ENCODE data around the genes PSMD3, MED24 and RARA.

- PRO-cap = no peak
- RAMPAGE, long total RNA, 4 experiments = no peak in any of the 4 experiments
Observed at GRCh38 chr17:39972155-39972780, 8.3 kb upstream of the PSMD3 start.

GRCh38 chr17:39980173-39981282 is at the start of gene PSMD3:
Gene PSMD3 (plus strand): TSS chr17:39980807.
- PRO-cap = bidirectional peak, plus-strand start at chr17:39980807, minus-strand start at chr17:39980439; bidirectional peak, plus-strand start at chr17:39981073, minus-strand start at chr17:39981062
- RAMPAGE, long total RNA, 4 experiments = start-site peak on the plus strand in 4 of 4 experiments, at chr17:39980806-39980973 at its widest, 351 to 1,787 reads per replicate

DNA sequence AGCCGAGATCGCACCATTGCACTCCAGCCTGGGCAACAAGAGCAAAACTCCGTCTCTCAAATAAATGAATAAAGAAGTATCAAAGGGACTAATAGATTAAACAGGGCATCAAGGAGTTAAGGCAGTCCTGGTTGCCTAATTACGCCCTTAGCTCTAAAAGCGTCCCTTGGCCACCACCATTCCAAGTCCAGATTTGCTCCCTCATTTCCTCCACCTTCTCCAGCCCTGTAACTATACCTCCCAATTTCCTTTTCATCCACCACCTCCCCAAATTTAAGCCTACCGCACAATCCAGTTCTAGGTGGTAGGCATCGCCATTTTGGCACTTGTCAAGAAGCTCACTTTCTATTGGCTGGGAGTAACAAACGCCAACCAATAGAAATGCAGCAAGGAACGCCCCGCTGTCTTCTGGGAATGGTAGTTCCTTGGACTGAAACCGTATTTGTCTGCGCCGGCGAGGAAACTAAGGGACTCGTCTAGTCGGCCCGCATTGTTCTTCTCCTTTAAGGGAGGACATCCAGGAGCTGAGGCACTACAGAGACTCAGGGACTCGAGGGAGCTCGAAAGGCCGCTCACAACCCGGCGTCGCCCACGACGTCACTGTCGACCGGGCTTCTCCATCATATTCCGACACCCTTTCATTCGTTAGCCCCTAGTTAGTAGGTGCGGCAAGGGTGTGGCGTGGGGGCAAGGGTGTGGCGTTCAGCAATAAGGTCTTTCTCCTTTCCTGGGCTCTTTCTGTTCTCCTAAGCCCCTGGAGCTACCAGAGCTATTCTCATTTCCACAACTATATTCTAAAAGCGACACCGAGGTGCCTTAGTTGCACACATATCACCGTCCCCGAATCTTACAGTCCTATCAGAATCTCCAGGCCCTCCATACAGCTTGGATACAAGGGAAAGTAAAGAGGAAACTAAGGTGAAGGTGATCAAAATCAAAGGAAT is at the start of gene MED24:
MED24 (minus strand) TSS at position 331 of the 944 bp plus-strand sequence.
- PRO-cap = bidirectional peak, plus-strand start at position 545 of the sequence, minus-strand start at position 321 of the sequence
- RAMPAGE, long total RNA, 4 experiments = start-site peak on the minus strand in 3 of 4 experiments, centred at positions 321 to 325 of the sequence, 23 to 104 reads per replicate

- PRO-cap = unidirectional peak, plus-strand start at chr17:40075357; unidirectional peak, plus-strand start at chr17:40075429; bidirectional peak, plus-strand start at chr17:40075919, minus-strand start at chr17:40075808
- RAMPAGE, long total RNA, 4 experiments = no peak in any of the 4 experiments
Observed at GRCh38 chr17:40074848-40076129, 12.5 kb downstream of the THRA start.

GRCh38 chr17:40094658-40095820 is 5.3 kb downstream of the NR1D1 start:
- PRO-cap = no peak
- RAMPAGE, long total RNA, 4 experiments = no peak in any of the 4 experiments

GRCh38 chr17:40120974-40121693 is 637 bp upstream of the MSL1 start:
- PRO-cap = bidirectional peak, plus-strand start at chr17:40121474, minus-strand start at chr17:40121473
- RAMPAGE, long total RNA, 4 experiments = no peak in any of the 4 experiments

GRCh38 chr17:40122918-40123592 is 1.3 kb downstream of the MSL1 start:
- PRO-cap = unidirectional peak, minus-strand start at chr17:40123282; unidirectional peak, minus-strand start at chr17:40123315
- RAMPAGE, long total RNA, 4 experiments = start-site peak on the plus strand in 2 of 4 experiments, at chr17:40123139-40123312 at its widest, 21 to 34 reads per replicate

DNA sequence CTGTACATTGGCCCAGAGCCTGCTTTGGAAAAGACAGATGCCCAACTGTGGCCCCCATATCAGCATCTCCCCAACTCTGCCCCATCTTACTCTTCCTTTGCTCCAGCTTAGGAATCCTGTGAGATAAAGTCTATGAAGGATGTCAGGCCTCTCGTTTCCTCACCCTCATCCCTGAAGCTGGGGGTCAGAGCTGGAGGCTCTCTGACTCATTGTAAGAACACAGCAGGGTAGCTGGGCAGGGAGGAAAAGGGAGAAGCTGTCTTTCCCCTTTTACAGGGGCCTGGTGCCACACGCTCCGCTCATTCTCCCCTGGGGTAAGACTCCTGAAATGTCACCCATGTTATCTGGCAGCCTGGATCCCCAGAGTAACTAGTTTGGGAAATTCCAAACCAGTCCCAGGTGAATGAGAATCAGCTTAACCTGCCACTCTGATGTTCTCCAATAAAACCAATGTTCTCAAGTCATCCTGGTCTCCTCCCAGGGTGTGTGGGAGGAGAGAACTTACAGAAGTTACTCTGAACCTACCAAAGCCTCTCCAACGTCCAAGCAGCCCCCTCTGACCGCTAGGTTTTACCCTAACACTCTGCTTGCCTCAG is 2.8 kb downstream of the RAPGEFL1 start:
- PRO-cap = bidirectional peak, plus-strand start at position 214 of the sequence, minus-strand start at position 179 of the sequence; bidirectional peak, plus-strand start at position 532 of the sequence, minus-strand start at position 443 of the sequence
- RAMPAGE, long total RNA, 4 experiments = no peak in any of the 4 experiments

- PRO-cap = unidirectional peak, plus-strand start at chr17:40185312; unidirectional peak, minus-strand start at chr17:40185323
- RAMPAGE, long total RNA, 4 experiments = no peak in any of the 4 experiments
Observed at GRCh38 chr17:40185235-40185434, 7.9 kb downstream of the RAPGEFL1 start.

DNA sequence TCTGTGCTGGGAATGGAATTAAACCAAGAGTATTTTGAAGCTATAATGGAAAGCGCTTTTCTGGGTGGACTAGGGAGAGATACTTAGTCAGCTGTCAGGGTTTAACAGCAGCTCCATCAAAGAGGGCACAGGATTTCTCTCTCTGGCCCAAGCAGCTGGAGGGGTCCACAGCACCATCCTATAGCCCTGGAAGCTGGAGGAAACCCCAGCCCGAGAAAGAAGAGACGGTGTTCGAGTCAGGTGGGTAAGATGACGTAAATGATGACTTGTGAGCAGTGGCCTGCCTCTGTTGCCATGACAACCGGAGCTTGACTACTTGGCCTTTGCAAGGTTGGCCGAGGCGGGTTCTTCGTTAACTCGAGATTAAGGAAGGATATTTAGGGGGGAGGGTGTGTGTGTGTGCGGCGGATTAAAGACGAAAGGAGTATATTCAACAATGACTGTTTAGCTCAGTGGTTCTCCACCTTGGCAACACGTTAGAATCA is 531 bp upstream of the WIPF2 start:
- PRO-cap = no peak
- RAMPAGE, long total RNA, 4 experiments = no peak in any of the 4 experiments

- PRO-cap = bidirectional peak, plus-strand start at chr17:40309646, minus-strand start at chr17:40309498
- RAMPAGE, long total RNA, 4 experiments = start-site peak on the plus strand in 1 of 4 experiments, at chr17:40309160-40309224 at its widest, 57 reads per replicate
Observed at GRCh38 chr17:40308725-40309873, at the start of gene RARA. Gene RARA (plus strand): TSS chr17:40309180.

DNA sequence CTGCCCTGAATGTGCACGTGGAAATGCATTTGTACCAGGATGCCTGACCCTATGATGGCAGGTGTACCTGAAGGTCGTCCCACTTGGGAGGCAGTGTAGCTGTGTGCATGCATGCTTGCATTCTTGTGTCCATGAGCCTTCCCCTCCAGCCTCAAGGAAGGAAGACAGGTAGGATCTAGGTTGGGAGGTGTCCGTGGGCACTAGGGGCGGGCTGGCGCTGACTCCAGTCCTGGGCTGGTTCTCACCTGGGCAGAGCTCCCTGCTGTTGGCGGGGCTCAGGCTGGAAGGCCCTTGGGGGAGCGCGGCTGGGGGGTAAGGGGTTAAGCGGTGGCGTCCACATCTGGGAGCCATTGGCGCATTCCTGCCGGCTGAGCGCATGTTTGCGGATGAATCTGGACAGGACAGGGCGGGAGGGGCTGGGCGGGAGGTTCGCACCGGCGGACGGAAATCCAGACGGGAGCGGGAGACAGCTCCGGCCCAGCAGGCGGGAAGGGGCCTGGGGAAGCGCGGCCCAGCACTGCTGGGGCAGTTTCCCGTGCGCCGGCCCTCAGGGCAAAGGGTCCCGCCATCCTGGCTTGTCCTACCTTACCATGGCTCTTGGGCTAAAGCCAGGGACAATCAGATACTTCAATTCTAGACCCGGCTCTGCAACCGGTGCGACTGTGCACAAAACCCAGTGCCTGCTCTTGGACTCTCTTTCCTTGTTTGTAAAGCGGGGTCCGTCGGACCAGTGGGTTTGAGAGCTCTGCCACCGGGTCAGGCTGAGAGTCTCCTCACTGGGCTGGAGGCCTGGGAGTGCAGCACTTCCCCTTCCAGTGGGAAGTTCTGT is 7.6 kb downstream of the RARA start:
- PRO-cap = unidirectional peak, plus-strand start at position 230 of the sequence; unidirectional peak, plus-strand start at position 452 of the sequence
- RAMPAGE, long total RNA, 4 experiments = no peak in any of the 4 experiments

DNA sequence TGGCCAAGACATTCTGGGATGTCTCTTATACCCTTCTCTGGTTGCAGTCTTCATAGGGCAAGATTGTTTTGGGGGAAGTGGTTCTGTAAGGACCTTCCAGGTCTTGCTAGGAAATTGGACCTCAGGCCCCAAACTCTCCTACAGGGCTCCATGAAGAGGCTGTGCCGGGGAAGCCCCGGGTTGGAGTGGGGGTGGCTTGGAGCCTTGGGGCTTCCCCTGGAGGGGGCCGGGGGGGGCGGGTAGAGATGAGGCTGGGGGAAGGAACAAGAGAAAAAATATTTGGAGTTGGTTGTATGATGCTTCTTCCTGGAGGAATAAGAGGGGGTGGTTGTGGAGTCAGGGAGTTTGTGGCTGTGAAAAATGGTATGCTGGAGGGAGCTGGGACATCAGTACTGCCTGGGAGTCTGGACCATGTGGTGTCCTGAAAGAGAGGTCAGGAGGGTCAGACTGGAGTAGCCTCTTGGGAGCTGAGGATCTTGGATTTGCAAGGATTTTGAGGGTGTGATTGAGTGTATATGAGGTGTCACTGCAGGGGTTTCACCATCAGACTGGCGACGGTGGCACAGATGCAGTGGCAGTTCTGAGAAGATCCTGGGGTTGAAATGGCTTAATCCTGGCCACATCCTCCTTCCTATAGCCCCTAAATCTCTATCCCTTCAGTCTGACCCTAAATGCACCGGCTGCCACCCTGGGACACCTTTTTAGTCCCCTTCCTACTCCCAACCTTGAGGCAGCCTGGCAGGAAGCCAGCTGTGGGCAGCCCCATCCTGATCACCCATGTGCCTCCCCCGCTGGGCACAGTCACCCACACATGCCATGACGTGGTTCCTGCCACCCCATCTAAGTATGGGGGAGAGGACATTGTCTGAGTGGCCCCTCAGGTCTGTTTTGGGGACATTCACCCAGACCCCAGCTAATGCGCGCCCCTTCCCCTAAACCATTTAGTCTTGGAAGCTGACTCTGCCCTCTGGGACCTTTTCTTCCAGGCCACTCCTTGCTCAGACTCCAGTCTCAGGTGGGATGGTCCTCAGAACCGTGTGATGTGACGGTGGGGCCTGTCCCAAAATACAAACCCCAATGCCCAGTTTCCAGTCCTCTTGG is 11.0 kb downstream of the RARA start:
- PRO-cap = no peak
- RAMPAGE, long total RNA, 4 experiments = no peak in any of the 4 experiments

DNA sequence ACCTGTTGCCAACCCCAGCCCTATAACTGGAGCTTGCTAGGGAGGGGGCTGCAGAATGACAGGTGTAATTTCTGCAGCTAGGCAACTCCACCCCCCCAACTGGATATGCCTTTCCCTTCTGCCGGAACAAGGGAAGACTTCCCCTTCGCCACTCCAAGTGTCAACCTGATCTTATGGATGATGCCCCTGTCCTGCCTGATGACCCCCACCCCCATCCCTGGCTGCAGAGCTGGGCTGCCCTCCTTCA is 12.7 kb downstream of the RARA start:
- PRO-cap = no peak
- RAMPAGE, long total RNA, 4 experiments = no peak in any of the 4 experiments

GRCh38 chr17:40346615-40346884 is 18.0 kb downstream of the GJD3 start:
- PRO-cap = bidirectional peak, plus-strand start at chr17:40346734, minus-strand start at chr17:40346445
- RAMPAGE, long total RNA, 4 experiments = no peak in any of the 4 experiments

- PRO-cap = no peak
- RAMPAGE, long total RNA, 4 experiments = no peak in any of the 4 experiments
Observed at GRCh38 chr17:40346885-40347276, 17.7 kb downstream of the GJD3 start.

DNA sequence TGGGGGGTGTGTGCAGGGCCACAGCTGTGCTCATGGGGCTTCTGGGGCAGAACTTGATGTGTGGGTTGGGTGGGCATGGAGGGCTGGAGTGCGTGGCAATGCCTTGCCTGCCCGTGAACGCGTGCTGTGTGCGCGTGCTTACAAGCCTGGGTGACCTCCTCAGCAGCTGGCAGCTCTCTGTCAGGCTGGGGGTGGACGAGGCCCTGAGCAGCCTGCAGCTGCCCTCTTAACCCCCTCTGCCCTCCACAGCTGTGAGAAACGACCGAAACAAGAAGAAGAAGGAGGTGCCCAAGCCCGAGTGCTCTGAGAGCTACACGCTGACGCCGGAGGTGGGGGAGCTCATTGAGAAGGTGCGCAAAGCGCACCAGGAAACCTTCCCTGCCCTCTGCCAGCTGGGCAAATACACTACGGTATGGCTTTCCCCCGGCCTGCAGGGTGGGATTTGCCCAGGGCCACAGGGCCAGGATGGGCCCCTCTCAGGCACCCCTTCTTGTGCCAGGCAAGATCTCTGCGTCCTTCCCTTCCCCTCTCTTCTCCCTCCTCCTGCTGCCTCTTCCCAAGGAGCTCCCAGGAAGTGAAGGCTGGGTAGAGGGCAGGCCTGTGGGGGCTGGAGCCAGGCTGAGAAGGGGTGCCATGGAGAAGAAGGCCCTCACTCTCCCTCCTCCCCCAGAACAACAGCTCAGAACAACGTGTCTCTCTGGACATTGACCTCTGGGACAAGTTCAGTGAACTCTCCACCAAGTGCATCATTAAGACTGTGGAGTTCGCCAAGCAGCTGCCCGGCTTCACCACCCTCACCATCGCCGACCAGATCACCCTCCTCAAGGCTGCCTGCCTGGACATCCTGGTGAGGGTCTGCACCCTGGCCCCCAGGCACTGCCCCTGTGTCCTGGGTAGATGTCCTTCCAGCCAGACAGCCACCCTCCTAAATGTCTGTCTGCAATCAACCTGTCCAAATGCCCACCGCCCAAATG is 12.6 kb downstream of the GJD3 start:
- PRO-cap = no peak
- RAMPAGE, long total RNA, 4 experiments = start-site peak on the plus strand in 1 of 4 experiments, centred at position 385 of the sequence, 51 reads per replicate

GRCh38 chr17:40355463-40356499 is 8.8 kb downstream of the GJD3 start:
- PRO-cap = no peak
- RAMPAGE, long total RNA, 4 experiments = no peak in any of the 4 experiments

DNA sequence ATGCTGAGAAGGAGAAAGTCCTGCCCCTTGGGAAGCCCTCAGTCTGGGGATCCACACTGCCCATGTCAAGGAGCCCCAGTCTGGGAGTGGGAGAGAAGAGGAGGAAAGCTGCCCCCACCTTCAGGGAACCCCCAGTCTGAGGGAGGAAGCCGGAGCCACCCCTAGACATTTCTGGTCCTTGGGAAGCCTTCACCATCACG is 6.8 kb downstream of the GJD3 start:
- PRO-cap = no peak
- RAMPAGE, long total RNA, 4 experiments = no peak in any of the 4 experiments

DNA sequence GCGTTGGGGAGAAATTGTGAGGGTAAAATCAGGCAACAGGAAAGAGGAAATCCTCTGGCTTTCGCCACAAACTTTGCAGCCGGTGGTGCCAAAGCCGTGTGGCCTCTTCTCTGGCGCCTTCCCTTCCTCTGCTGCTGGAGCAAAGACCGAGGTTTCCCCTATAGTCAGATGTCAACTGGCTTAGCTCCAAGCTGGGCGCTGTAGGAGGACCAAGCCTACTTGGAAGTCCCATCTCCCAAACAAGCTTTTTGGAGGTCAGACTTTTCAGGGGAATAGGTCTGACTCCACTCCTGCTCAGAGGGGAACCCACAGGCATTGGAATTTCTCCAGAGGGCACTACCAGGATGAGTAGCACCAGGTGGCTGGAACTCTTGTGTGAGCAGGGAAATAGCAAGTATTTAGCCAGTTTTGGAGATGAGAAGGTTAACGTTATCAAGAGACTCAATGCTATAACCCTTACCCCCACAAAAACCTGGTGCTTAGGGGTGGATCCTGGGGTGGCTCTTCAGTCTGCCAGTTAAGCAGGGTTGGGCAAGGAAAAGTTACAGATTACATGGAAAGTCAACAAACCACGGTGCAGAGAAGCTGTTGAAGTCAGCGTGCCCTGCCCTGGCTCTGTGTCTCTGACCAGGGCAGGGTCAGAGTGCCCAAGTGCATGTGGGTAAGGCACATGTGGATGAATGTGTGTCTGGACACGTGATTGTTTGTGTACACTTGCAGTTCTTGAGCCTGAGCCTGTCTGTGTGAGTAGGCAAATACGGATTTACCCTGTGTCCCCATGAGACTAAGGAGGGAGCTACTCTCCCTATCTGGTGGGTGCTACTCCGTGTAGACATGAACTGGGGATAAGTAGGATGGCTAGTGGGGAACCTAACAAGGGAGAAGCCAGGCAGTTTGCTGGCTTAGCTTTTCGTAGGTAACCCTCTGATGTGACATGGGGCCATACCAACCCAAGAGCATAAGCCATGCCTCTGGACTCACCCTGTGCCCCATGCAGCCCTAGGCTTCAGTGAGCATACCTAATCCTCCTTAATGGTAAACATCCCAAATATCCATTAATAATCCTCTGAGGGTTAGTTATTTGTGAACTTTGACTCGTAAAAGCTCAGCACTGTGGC is 5.3 kb downstream of the IGFBP4 start:
- PRO-cap = unidirectional peak, minus-strand start at position 133 of the sequence; bidirectional peak, plus-strand start at position 781 of the sequence, minus-strand start at position 625 of the sequence
- RAMPAGE, long total RNA, 4 experiments = start-site peak on the plus strand in 1 of 4 experiments, centred at position 198 of the sequence, 9 reads per replicate